SK-MEL-5 (cell line): Measurements from ENCODE around the gene SLCO4C1.

DNA sequence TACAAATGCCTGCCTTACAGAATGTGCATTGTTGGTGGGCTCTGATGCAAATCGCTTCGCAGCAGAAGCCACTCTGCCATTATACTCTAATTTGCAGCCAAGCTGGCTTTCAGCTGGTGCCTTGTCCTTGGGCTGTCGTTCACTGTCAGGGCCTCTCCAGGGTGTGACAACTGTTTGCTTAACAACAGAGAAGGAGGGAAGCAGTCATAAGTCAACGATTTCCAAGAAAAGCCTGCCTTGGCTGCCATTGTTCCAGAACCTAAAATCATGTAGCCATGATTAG is 260.1 kb upstream of the RGMB start:
RAMPAGE:
- cytosol, long total RNA, result no peak
- long total RNA, result no peak
- nucleus, long total RNA, result no peak

RAMPAGE:
- cytosol, long total RNA, result no peak
- long total RNA, result no peak
- nucleus, long total RNA, result no peak
Observed at GRCh38 chr5:98876246-98876711, 52.5 kb downstream of the CHD1 start.

DNA sequence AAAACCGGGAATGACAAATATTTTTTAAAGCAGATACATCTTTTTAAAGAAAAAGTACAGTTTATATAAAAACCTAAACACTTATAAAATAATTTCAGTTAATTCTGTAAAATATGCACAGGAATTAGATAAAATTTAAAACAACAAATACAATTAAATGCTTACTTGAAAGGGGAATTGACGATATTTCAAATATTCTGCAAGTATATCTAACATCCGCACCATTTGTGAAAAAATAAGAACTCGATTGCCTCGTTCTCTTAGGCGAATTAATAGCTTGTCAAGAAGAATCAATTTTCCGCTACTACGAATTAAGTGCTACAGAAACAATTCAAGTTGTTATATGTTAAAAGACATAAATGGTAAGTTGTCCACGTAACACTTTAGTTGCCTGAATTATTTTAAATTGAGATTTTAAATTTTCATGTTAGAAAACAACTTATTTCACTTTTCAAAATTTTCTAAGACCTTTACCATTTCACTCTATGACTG is 40.8 kb downstream of the CHD1 start:
RAMPAGE:
- cytosol, long total RNA, result no peak
- long total RNA, result no peak
- nucleus, long total RNA, result no peak

DNA sequence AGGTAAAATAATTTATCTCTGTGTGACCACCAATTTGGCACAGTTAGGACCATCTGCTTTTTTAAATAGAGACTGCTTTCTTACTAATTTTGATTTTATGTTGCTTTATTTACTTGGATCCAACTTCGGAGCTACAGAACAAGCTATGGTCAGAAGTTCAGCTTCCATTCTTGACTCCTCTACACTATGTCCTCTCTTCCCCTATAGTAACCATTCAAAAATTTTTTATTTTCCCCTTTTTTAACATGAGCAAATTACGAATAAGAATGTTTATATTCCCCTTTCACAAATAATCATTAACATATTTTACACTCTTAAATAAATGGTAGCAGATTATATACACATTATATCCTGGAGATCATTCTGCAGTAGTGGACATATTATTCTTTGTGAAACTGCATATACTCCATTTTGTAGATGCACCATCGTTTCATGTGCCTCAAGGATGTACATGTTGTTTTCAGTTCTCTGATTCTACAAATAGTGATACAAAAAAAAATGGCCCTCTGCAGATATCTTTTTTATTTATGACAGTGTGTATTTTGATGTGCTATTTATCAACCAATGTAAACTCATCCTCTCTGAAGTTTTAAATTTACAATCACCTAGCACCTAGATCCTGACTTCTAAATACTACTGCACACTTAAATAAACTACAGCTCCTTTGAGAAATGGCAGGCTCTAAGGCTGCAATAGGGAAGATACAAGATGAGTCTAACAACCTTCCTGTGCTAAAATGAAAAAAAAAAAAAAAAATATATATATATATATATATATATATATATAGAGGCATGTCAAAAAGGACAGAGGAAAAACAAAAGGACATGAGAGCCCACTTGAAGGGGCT is 18.2 kb downstream of the CHD1 start:
RAMPAGE:
- cytosol, long total RNA, result no peak
- long total RNA, result no peak
- nucleus, long total RNA, result no peak

DNA sequence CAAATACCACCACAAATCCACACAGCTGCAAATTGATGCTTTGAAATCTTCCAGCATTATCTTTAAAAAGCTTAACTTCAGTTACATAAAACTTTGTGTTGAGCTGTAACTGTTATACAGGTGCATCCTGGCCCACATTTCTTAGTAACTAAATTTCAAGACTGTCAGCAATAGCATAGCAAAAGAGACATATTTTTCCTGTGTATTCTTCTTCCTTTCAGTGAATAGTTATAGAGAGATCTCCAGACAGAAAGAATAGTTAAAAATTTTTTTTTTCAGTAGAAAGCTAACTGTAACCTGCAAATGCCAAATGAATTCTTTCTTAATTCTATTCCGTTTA is 6.6 kb downstream of the CHD1 start:
RAMPAGE:
- cytosol, long total RNA, result no peak
- long total RNA, result no peak
- nucleus, long total RNA, result no peak

GRCh38 chr5:98929327-98930089 is 701 bp upstream of the CHD1 start:
RAMPAGE:
- cytosol, long total RNA, result no peak
- long total RNA, result no peak
- nucleus, long total RNA, result no peak

DNA sequence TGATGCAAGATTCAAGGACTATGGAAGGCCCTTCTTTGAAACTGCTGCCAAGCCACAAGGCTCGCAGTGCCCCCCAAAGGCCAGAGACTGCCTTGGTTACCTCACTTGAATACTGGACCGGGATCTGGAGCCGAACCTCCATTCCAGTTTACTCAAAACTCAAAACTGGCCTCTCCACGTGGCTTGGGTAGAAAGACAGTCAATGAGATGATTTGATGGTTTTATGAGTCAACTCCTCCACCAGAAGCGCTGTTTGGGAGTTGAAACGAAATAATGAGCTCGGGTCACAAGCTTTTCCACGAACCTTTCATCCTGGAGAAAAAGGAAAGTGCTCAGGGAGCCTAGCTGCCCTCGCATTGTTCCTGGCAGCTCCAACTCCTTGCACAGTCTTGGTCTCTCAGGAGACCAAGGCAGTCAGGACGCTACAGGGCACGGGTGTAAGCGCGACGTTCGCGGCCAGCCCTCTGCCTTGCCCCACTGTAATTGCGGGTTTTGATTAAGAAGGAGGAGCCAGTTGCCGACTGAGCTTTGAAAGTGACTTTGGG is 2.8 kb downstream of the ST8SIA4 start:
RAMPAGE:
- cytosol, long total RNA, result no peak
- long total RNA, result no peak
- nucleus, long total RNA, result no peak

DNA sequence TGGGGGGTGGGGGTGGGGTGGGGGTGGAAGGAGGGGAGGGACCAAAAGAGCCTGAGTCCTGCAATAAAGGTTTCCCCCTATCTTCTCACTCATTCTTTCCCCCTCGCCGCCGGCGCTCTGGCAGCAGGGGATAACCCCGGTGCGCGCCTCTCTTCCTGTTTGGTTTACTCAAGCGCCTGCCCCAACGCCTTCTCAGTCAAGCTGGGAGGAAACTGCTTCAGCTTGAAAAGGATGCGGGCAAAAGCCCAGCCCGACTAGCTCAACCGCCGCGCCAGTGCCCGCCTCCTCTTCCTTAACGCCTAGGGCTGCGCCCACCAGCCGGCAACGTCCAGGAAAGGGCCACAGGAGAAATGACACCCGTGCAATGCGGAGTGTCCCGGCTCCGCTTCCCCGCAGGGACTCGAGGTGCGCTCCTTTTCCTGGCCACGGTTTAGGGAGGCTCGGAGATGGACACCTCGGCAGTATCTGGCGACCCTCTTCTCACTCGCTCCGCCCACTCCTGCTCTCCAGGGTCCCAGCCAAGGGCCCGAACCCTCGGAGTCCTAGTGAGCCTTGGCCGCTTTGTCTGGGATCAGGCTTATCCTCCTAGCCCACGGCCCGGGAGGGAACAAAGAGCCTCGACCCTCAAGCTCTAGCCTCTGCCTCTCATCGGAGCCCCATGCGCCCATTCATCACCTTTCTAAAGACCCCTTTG is 2.2 kb downstream of the ST8SIA4 start:
RAMPAGE:
- cytosol, long total RNA, result no peak
- long total RNA, result no peak
- nucleus, long total RNA, result no peak

DNA sequence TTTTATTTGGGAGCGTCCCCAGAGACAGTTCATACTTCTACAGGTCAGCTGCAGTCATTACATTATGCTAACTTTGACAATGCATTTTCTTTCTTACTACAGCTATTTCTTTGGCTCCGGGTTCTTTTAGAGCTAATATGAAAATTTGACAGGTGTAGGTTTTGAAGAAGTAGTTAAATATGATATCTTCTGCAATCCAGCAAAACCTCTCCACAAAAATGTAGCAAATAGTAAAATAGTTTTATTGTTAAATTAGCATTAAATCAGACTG is 242.1 kb upstream of the ST8SIA4 start:
RAMPAGE:
- cytosol, long total RNA, result no peak
- long total RNA, result no peak
- nucleus, long total RNA, result no peak

GRCh38 chr5:102295548-102296875 is at the start of gene SLCO4C1:
SLCO4C1 (minus strand) TSS chr5:102296284.
RAMPAGE:
- cytosol, long total RNA, result no peak
- long total RNA, result no peak
- nucleus, long total RNA, result no peak

RAMPAGE:
- cytosol, long total RNA, result no peak
- long total RNA, result no peak
- nucleus, long total RNA, result no peak
Observed at GRCh38 chr5:102671065-102671936, 83.8 kb upstream of the PAM start.

GRCh38 chr5:102758925-102759324 is 3.8 kb downstream of the PAM start:
RAMPAGE:
- cytosol, long total RNA, result no peak
- long total RNA, result no peak
- nucleus, long total RNA, result no peak

DNA sequence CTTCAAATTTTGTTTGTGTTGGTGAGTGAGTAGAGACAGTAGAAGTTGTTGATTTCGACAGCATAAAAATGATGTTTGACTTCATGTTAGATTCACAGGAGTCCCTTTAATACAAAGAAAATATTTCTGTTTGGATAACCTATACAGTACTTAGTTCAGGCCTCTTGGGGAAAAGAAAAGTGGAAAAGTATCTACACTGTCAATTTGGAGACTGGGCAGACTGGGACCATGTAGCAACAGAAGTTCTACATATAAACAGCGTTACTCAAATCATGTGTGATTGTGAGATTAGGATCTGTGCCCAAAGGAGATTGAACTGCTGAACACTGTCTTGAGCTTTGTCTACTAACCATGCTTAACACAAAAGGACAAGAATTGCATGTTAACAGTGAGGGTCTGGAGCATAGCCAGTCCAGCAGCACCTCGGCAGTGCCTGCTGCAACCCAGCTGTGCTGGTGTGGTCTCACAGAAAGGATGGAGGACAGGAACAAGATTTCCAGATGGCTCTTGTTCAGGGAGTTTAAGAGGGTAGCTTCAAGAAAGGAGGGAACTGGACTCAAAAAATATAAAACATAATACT is 5.7 kb downstream of the PAM start:
RAMPAGE:
- cytosol, long total RNA, result no peak
- long total RNA, result no peak
- nucleus, long total RNA, result no peak

GRCh38 chr5:102922024-102922494 is 167.0 kb downstream of the PAM start:
RAMPAGE:
- cytosol, long total RNA, result no peak
- long total RNA, result no peak
- nucleus, long total RNA, result no peak

DNA sequence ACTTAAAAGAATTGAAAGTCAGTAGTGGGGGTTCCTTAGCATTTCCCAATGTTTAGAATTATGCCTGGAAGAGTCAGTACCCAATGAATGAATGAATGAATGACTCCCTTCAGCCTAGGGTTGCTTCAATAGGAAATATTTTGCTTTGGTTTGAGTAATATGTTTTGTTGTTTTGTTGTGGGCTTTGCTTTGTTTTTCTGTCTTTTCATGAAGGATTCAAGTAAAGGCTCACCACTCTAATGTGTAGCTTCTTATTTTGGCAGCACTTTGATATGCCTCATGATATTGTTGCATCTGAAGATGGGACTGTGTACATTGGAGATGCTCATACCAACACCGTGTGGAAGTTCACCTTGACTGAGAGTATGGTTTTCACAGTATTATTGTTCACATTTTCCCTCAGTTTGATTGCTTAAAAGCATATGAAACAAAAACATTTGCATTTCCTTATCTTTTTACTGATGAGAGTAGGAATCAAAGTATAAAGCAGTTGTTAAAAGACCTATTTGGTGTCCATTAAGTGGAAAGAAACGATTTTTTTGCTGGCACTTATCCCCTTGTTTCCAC is 102.8 kb downstream of the GIN1 start:
RAMPAGE:
- cytosol, long total RNA, result no peak
- long total RNA, result no peak
- nucleus, long total RNA, result no peak

RAMPAGE:
- cytosol, long total RNA, result no peak
- long total RNA, result no peak
- nucleus, long total RNA, result no peak
Observed at GRCh38 chr5:103119175-103119489, 806 bp downstream of the GIN1 start.

GRCh38 chr5:103120439-103120666 is 252 bp downstream of the PPIP5K2 start:
RAMPAGE:
- cytosol, long total RNA, result no peak
- long total RNA, result no peak
- nucleus, long total RNA, result no peak

DNA sequence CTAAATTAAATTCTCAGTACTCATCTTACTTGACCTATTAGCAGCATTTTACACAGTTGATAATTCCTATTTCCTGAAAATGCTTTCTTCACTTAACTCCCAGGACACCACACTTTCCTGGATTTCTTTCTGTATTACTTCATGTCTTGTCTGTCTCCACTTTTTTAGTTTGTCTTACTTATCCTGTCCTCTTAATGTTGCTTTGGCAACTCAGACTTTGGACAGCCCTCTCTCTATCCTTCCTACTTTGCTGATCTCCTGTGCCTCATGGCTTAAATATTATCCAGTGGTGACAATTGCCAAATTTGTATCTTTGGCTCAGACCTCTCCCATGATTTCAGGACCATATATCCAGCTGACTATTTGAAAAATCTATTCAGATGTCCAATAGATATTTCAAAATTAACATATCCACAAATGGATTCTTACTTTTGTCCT is 39.9 kb upstream of the NUDT12 start:
RAMPAGE:
- cytosol, long total RNA, result no peak
- long total RNA, result no peak
- nucleus, long total RNA, result no peak

DNA sequence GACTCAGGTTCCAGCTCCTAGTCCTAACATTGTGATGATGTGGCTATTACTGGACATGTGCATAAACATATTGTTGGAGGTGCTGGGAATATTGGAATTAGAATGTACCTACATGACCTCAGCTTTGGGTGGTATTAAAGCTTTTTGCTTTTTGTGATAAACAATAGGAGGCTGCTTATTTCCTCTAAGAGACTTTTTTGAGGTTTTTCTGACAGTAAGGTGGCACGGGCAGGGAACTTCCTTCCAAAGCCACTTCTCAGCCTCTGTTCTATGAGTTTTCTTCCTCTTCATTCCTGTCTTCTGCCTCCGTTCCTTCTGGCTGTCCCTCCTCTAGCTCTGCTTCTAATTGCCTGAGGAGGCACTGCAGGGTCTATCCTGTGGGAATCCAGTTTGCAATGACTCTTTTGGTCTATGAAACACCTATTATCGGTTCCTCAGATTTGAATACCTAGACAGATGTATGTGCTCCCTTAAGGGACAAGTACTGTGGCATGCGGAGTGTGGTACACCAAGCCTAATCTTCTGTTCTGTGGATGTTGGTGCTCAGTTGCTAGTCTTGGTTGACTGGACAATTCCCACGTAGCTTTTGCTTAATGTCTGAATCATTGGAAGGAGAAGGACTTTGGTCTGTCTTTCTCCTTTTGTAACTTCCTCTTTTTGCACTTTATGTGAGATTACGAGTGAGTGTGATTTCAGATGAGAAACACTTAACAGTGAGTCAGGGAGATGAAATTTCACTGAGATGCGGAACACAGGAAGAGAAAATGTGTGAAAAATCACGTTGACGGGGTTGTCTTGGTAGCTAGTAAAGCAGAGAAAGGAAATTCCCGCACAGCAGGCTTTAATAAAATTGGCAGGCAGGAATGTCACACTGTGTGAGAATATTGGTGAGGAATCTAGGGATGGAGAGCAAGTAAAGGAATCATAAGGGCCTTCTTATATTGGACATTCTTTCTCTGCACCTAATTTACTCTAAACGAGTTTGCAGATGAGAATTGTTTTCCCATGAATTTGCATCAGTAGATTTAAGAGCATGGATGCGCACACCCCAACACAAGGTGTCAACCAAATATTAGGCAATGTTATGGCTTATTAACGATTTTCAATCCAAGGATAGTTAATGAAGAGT is 305.2 kb downstream of the EFNA5 start:
RAMPAGE:
- cytosol, long total RNA, result no peak
- long total RNA, result no peak
- nucleus, long total RNA, result no peak

RAMPAGE:
- cytosol, long total RNA, result no peak
- long total RNA, result no peak
- nucleus, long total RNA, result no peak
Observed at GRCh38 chr5:107633316-107633886, 37.3 kb downstream of the EFNA5 start.